ENCODE results near the genes TDRD10 and SHC1.

- RRBS, result no CpG with 5 or more reads among the region's 22 CpGs
Measured at GRCh38 chr1:153923432-153923937, 713 bp upstream of the GATAD2B start.

- RRBS, result no CpG with 5 or more reads among the region's 3 CpGs
Measured at GRCh38 chr1:153959100-153959473, 675 bp upstream of the CRTC2 start.

DNA sequence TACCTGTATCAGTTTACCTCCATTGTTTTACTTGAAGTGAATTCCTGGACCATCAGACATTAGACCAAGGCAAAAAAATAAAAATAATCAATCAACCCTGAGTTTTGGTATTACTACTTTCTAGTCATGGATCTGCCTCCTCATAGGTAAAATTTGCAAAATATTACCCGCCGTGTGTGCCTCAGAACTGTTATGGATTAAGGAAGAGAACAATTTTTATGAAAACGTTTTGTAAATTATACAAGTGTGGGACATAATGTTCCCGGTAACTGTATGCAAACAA, 926 bp upstream of the CREB3L4 start:
- RRBS, result no CpG with 5 or more reads among the region's 4 CpGs

GRCh38 chr1:153968413-153968908, 759 bp downstream of the CREB3L4 start:
- RRBS, result 14% methylated on average over 1 of the region's 14 CpGs

DNA sequence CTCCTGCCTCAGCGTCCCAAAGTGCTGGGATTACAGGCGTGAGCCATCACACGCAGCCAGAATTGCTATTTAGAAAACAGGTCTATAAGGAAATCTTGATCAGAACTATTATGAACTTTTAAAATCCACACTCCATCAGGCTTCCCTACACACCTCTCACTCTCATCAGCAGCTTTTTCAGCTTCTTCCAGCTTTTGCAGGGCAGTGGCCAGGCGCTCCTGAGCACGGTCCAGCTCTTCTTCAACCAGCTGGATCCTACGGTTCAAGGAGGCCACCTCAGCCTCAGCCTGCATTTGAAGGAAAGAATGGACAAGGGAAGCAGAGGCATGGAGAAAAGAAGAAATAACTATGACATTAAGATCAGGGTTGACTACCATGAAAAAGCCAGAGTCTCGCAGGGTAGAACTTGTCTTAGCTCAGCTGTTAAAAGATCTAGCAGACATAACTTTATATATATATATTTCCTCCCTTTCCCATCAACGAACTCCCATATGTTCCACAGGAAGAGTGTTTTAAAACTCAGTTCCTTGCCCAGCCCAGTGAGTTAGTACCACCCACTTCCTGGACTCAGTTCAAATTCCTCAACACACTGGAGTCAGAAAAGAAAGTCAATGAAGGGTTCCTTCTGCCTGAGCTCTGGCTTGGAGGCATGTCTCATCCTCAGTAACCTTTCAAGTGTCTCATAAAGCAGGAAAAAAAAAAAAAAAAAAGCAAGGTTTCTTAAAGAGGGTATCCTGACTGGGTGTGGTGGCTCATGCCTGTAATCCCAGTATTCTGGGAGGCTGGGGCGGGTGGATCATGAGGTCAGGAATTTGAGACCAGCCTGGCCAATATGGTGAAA, 15.7 kb downstream of the TPM3 start:
- RRBS, result no CpG with 5 or more reads among the region's 9 CpGs

DNA sequence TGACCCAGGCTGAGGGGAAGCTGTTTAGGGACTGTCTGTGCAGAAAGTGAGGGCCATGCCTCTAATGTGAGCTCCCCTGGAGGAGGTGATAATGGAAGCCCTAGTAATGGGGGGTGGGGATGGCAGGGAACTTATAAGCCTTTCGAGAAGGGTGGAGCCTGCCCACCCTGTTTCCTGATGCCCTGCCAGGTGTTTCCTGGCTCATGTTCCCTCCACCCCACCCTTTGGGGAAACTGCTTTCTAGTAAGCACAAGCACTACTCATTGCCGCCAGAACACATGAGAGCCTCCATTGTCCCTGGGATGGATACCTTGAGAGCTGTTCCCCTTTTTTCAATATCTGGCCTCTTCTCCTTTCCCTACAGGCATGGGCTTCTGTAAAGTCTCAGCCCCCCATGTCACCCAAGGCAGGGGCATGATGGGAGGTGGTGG, 2.2 kb downstream of the ATP8B2 start:
- RRBS, result no CpG with 5 or more reads among the region's 2 CpGs

DNA sequence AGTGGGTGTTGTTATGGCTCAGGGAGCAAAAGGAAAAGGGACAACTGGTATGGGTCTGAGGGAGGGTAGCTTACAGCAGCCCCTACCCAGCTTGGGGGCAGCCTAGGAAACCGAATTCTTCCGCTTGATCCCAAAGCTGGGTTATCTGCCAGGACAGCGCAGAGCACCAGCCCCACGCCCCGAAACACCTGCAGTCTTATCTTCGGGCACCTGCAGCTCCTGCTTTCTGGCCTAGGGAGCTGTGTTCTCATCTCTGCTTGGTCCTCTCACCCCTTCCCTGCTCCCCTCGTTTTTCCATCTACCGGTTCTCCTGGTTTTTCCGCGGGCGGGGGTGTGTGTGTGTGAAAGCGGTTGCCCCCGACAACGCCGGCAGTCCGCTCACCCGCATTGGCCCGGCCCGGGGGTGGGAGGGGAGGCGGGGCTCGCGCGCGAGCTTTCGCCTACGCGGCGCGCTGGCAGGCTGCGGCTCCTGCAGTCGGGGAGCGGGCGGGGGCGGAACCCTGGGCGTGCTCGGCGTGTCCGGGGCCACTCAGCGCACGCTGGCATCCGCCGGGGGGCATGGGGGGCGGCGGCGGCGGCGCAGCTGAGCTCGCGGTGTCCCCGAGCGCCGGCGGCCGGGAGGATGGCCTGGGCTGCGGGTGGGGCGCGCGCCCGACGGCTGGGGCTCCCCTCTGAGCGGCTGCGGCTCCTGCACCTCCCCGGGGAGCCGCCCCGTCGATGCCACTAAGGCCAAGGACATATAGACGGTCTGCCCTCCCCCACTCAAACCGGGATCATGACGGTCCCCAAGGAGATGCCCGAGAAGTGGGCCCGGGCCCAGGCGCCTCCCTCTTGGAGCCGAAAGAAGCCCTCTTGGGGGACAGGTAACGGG, 3.1 kb downstream of the ATP8B2 start:
- RRBS, result 1% methylated on average over 33 of the region's 74 CpGs

- RRBS, result no CpG with 5 or more reads among the region's 5 CpGs
Measured at GRCh38 chr1:154407960-154408384, 2.8 kb downstream of the IL6R start.

DNA sequence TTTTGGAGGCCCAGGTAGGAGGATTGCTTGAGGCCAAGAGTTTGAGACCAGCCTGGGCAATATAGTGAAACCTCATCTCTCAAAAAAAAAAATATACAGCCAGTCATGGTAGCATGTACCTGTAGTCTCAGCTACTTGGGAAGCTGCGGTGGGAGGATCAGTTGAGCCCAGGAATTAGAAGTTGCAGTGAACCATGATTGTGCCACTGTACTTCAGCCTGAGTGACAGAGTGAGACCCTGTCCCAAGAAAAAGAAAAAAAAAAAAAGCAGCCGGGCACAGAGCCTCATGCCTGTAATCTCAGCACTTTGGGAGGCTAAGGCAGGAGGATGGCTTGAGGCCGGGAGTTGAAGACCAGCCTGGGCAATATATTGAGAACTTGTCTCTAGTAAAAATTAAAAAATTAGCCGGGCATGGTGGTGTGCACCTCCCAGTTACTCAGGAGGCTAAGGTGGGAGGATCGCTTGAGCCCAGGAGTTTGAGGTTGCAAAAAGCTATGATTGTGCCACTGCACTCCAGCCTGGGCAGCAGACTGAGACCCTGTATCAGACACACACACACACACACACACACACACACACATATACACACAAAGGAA, 20.5 kb downstream of the IL6R start:
- RRBS, result no CpG with 5 or more reads among the region's 5 CpGs

DNA sequence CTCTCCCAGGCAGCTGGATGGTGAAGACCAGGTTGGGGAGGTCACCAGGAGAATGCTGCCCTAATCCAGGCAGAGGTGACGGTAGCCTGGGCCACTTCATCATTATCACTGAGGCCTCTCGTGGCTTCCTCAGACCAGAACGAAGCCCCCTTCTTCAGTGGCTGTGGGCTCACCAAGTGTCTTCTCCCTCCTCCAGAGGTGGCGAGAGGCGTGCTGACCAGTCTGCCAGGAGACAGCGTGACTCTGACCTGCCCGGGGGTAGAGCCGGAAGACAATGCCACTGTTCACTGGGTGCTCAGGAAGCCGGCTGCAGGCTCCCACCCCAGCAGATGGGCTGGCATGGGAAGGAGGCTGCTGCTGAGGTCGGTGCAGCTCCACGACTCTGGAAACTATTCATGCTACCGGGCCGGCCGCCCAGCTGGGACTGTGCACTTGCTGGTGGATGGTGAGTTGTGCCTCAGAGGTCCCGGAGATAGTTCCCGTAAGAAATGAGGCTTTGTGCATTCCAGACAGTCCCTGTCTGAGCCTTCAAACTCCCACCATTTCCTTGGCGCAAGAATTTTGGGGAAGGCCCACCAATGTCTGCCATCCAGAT, 24.0 kb downstream of the IL6R start:
- RRBS, result 82% methylated on average over 4 of the region's 17 CpGs

GRCh38 chr1:154453409-154454238, 48.4 kb upstream of the TDRD10 start:
- RRBS, result no CpG with 5 or more reads among the region's 6 CpGs

GRCh38 chr1:154501204-154502278, at the start of gene TDRD10:
Gene TDRD10 (plus strand): TSS chr1:154502219.
- RRBS, result 3% methylated on average over 54 of the region's 93 CpGs

DNA sequence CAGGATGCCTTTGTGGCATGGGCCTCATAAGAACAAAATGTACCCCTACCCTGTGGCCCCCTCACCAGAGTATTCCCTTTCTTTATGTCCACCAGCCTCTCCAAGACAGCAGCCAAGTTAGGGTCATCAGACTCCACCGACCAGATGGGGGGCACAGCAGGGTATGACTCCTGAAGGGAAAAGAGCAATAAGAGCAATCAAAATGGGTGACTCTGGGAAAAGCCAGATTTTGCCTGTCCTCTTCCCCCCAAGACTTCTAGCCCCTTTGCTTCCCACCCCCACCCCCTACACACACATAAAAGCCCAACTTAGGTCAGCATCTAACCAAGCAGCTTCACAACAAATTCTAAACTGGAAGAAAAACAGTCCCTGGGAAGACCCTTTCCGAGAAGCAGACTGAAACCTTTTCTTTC, 2.7 kb downstream of the UBE2Q1 start:
- RRBS, result no CpG with 5 or more reads among the region's 2 CpGs

DNA sequence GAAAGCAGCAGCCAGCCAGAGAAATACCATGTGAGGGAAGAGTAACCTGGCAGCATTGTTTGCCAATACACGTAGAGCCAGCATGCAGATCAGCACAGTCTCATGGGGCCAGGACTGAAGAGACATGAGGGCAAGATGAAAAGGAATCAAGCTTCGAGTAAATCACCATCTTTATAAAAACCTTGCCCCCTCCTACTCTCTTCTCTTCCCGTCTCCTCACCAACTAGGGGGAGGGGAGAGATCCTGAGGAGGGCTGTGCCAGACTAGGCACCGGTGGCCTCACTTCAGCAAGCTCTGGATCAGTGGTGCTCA, 88.6 kb upstream of the ADAR start:
- RRBS, result no CpG with 5 or more reads among the region's 4 CpGs

DNA sequence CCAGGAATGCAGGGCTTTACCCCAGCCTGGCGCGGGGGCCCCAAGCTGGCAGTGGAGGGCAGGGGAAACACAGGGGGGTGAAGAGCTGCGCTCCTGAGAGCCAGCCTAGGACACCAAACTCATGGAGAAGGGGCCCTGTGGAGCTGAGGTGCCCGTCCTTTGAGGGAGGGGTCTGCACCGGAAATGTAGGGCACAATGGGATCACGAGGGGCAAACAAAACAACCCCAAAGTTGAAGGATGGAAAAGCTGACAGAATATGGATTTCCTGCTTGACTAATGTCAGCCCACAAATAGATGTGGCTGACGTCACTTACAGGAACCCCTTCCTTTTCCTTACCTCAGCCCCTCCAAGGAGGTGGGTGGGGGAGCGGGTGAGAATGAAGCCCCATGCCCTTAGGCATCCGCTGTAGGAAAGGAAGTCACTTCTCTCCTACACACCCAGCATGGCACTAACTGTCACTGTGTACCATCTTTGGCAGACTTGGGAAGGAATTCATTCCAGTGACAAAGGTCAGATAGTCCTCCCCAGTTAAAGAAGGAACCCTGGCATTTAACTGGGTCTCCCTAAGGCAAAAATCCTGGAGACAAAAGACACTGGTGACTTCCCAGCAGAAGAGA, 110.8 kb downstream of the KCNN3 start:
- RRBS, result no CpG with 5 or more reads among the region's 9 CpGs

GRCh38 chr1:154809858-154810460, 60.1 kb downstream of the KCNN3 start:
- RRBS, result no CpG with 5 or more reads among the region's 4 CpGs

DNA sequence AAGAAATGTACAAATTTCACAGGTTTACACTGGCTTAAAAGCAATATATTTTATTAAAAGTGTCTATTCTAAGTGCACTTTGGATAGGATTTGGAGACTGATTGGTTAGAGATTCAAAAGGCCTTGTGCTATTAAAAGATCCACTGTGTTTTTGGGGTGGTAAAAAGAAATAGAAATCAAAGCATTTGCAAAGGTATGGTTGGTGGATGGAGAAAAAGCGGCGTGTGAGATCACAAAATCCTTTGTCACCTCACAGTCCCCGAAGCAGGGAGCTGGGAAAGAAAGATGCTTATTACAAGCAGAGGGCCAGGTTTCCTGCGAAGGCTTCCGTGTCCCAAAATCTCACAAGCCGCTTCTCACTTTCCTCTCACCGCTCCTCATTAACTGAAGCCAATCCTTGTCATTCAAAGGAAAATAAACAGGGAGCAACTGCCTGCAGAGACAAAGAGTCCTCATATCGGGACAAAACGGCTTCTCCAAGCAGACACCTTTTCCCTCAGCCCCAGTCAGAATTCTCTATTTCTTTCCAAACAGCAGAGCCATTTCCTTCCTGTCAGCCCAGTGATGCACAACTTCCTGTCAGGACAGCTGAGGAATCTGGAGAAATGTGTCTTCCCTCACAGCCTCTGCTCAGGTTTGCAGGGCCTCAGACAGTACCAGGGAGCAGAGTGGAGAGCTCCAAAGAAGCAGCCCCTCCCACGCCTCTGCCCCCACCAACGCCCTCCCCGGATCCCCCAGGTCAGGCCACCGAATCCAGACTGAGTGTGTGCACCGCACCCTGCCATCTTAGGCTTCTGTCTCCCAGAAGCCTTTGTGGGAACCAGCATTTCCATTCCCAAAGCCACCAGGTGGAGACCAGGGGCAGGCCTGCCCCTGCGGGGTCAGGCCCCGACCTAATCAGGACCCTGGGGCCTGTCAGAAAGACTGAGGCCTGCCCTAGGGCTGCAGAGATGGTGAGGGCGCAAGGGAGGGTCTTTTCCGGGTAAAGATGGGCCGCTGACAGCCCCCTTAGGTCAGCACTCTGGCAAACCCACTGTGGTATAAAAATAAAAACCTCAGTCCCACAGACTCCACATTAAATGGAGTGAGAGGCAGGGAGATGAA, 29.6 kb downstream of the KCNN3 start:
- RRBS, result 75% methylated on average over 2 of the region's 19 CpGs

DNA sequence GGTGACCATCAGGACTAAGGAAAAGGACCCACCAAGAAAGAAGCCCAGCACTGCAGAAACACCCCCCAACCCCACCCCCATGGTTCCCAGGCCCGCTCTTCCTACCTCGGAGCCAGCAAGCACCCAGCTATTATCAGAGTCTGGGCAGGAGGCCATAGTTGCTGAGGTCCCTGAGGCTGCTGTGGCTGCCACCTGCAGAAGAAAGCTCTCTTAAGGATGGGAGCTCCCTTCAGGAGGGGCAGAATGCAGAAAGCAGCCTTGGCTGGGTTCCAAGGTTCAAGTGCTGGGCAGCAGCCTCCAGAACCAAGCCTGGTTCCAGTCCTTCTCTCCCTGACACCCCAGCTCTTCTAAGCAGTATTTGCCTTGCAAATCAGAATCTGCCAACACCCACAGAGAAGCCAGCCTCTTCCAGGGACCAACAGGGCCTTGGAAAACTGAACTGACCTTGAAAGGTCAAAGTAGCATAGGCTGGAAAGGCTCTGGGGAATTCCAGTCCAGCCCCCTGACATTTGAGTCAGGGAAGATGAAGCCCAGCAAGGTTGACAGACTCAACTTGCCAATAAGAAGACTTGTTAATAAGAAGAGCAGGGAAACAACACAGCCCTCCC, 2.2 kb downstream of the PBXIP1 start:
- RRBS, result no CpG with 5 or more reads among the region's 2 CpGs

DNA sequence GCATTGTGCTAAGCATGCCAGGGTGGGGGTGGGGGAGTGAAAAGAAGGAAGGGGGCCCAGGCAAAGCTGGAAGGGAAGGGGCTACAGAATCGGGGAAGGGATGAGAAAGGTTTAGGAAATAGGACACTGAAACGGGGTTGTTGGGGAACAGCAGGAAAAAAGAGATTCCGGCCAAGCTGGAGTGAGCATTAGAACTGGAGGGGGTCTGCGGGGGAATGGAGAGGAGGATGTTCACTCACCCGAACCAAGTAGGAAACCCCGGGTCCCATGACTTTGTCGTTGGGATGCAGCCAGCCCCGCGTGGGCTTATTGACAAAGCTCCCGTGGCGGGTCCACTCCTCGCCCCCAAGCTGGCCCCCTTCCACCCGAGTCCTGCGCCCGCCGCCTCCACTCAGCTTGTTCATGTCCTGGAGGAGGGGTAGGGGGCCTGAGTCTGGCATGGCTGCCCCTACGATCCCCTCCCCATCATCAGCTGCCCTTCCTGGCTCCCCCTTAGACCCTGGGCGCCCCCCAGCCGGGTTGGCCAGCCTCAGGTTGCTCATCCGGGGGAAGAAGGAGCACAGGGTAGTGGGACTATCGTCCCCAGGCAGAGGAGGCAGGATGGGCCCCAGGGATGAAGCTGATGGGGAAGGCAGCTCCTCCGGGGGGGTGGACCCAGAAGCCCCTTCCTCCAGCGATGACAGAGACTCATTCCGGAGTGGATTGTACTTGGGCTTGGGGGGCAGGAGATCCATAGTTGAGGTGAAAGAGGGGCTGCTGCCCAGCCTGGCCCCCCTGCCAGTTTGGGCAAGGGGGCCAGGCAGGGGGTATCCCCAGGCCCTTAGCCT, 541 bp downstream of the SHC1 start:
- RRBS, result 2% methylated on average over 8 of the region's 24 CpGs

GRCh38 chr1:154970620-154971339, at the start of gene SHC1:
Gene SHC1 (minus strand): TSS chr1:154970747.
- RRBS, result no CpG with 5 or more reads among the region's 15 CpGs

All from non-pigmented ciliary epithelial cell (primary cell).